ENCODE data around the gene SPATC1L.

- PRO-cap: no peak
Observed at GRCh38 chr21:45413245-45413897, 8.4 kb downstream of the COL18A1 start.

GRCh38 chr21:45465071-45465612, 60.2 kb downstream of the COL18A1 start:
- PRO-cap: no peak

DNA sequence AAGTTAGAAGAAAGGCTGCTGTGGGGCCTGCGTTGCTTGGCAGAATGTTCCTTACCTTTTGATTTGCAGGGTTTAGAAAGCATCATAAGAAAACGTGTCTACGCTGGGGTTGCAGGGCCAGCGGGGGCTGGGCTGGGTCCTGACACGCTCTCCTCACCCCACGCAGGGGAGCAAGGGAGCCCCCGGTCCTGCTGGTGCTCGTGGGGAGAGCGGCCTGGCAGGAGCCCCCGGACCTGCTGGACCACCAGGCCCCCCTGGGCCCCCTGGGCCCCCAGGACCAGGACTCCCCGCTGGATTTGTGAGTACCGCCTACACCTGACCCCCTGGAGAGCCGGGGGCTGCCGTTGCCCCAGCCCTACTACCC, 55.6 kb downstream of the SLC19A1 start:
- PRO-cap: no peak

GRCh38 chr21:45490154-45490505, 52.1 kb downstream of the SLC19A1 start:
- PRO-cap: no peak

DNA sequence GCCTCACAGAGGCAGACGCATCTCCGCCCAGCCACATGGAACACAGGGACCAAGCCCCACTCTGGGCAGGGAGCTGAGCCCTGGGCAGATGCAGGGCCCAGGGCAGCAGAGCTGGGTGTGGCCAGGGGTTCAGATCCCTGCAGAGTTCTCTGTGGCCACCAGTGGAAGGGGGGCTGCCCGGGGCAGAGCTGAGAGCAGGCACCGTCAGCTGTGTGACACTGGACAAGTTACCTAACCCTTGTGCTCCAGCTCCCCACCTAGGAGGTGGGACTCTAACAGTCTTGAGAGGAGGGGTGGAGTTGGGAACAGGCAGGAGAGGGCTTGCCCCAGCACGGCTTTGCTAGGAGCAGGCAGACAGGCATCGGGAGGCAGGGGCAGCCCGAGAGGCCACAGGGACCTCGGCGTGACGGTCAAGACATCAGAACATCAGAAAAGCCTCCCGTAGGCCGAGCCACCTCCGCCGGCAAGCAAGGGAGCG, 50.4 kb downstream of the SLC19A1 start:
- PRO-cap: no peak

- PRO-cap: no peak
Observed at GRCh38 chr21:45554824-45555246, 12.6 kb upstream of the SLC19A1 start.

- PRO-cap: no peak
Observed at GRCh38 chr21:45555247-45556037, 13.2 kb upstream of the SLC19A1 start.

DNA sequence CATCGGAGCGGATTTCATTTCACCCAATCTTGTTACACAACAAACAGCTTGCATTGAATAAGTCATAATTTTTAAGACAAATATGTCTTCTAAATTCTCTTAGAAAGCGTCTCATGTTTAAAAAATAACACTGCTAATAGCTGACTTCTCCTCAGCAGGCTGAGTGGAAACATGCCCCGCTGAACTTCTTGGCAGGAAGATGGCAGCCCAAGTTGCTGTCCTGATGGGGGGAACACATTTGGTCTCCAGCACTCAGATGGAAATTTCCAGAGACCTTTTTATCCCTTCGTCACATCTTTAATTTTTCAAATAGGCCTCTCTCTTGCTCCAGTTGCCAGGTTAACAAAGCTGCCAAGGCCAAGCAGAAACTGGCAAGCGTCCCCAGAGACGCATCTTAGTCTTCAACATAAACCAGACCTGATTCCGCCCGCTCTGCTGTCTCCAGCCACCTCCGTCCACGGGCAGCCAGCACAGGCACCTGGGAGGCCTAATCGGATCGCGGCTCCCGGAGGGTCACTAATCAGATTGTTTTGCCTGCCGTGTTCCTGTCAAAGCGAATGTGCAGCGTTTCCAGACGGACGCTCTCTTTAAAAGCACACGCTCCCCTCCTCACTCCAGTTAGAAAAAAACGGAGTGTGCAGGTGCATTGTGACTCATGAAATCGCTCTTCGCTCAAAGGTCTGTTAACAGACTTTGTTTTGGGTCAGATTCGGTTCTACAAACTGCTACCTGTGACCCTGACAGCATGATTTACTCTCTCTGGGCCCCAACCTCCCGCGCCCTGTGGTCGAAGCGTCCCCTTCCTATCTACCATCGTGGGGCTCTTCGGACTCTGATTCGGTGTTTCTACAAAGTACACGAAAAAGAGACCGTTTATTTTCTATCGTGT, 29.0 kb upstream of the SLC19A1 start:
- PRO-cap: no peak

- PRO-cap: no peak
Observed at GRCh38 chr21:45607044-45607556, 36.4 kb upstream of the PCBP3 start.

DNA sequence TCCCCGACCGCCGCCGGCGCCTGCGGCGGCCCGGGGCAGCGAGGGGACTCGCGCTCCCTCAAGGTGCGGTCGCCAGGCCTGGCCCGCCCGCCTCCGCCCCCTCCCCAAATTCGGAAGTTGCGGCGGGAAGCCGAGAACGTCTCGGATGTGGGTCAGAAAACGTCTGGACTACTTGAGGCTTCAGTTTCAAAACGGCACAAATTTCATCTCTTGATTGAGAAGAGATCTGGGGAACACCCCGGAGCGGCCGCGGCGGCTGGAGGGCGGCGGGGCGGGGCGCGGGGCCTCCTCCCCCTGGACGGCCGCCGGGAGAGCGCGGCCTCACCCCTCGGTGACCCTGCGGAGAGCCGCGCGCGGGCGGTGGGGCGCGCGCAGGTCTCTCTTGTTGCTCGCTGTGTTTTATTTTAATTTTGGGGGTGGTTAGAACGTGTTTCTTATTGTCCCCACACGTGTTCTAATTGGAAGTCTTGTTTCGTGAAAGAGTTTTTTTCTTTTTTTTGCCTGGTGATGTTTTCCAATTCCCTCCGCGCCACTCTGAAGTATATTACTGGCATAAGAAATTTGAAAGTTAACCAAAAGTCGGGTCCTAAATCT, 595 bp downstream of the PCBP3 start:
- PRO-cap: no peak

GRCh38 chr21:45957929-45958571, 23.5 kb upstream of the COL6A1 start:
- PRO-cap: no peak

DNA sequence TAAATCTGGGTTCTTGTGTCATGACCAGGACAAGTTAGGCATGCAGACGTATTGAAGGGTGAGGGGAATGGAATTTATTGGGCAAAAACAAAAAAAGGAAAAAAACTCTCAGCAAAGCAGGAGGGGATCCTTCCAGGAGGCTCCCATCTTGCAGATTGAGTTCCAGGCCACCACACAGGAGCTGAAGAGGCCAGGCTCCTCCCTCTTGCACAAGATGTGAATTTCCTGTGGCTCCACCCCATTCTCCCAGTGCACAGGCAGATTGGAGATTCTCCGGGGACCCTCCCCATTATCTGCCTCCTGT, 19.1 kb upstream of the COL6A1 start:
- PRO-cap: no peak

DNA sequence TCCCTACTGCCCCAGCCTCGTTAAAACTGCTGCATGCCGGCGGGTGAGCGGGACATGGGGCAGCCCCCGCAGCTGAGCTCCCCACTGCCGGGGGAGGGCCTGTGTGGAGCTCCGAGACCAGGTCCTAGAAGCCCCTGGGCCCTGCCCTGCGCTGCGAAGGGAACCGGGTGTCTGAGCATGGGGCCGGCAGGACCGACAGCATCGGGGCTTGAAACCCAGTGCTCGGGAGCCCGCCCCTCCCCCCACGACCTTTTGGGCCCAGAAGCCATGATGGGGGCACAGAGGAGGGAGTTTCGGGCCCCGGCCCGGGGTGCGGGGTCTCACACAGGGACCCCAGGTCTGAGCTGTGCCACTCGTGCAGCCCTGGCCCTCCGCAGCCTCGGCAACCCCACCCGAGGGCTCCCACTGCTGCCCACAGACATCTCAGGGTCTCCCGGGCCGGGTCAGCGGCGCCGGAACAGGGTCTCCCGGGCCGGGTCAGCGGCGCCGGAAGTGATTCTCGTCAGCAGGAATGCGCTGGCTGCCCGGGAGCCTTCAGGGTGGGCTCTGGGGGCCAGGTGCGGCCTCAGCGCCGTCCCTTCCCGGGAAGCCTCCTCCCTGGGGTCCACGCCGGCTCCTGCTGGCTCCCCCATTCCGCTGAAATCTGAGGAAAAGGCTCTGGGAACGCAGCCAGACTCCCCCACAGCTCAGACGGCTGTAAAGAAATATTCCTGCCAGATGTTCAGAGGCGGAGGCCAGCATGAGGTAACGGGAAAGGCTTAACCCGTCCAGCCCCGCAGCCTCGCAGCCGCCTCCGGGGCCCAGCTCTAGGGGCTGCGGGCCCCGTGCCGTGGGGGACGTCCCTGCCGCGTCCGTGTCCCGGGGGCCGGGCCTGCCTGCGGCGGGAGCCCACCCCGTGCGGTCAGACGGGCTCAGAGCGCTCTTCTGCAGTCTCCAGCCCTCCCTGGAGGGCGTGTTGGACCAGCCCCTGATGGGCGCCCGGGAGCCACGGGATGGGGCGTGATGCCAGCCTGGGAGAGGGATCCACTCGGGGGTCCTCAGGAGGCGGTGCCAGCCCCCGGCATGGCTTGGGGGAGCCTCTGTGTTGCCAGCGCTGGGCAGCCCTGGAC, 8.8 kb upstream of the COL6A1 start:
- PRO-cap: no peak

DNA sequence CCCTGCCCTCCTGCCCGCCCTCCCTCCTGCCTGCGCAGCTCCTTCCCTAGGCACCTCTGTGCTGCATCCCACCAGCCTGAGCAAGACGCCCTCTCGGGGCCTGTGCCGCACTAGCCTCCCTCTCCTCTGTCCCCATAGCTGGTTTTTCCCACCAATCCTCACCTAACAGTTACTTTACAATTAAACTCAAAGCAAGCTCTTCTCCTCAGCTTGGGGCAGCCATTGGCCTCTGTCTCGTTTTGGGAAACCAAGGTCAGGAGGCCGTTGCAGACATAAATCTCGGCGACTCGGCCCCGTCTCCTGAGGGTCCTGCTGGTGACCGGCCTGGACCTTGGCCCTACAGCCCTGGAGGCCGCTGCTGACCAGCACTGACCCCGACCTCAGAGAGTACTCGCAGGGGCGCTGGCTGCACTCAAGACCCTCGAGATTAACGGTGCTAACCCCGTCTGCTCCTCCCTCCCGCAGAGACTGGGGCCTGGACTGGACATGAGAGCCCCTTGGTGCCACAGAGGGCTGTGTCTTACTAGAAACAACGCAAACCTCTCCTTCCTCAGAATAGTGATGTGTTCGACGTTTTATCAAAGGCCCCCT, 22.9 kb downstream of the COL6A1 start:
- PRO-cap: no peak

GRCh38 chr21:46080232-46080951, 17.5 kb upstream of the COL6A2 start:
- PRO-cap: no peak

- PRO-cap: no peak
Observed at GRCh38 chr21:46125596-46126164, 27.8 kb downstream of the COL6A2 start.

DNA sequence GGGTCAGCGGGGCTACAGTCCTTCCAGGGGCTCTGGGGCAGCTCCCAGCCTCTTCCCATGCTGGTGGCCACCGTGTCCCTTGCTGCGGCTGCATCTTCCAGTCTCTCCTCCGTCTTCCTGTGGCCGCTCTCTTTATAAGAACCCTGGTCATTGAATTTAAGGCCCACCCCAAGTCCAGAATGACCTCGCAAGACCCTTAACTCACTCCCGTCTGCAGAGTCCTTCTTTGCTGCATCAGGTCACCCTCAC, 25.9 kb downstream of the FTCD start:
- PRO-cap: no peak

DNA sequence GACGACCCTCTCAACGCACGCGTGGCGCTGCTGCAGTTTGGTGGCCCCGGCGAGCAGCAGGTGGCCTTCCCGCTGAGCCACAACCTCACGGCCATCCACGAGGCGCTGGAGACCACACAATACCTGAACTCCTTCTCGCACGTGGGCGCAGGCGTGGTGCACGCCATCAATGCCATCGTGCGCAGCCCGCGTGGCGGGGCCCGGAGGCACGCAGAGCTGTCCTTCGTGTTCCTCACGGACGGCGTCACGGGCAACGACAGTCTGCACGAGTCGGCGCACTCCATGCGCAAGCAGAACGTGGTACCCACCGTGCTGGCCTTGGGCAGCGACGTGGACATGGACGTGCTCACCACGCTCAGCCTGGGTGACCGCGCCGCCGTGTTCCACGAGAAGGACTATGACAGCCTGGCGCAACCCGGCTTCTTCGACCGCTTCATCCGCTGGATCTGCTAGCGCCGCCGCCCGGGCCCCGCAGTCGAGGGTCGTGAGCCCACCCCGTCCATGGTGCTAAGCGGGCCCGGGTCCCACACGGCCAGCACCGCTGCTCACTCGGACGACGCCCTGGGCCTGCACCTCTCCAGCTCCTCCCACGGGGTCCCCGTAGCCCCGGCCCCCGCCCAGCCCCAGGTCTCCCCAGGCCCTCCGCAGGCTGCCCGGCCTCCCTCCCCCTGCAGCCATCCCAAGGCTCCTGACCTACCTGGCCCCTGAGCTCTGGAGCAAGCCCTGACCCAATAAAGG, 23.1 kb downstream of the FTCD start:
- PRO-cap: no peak

DNA sequence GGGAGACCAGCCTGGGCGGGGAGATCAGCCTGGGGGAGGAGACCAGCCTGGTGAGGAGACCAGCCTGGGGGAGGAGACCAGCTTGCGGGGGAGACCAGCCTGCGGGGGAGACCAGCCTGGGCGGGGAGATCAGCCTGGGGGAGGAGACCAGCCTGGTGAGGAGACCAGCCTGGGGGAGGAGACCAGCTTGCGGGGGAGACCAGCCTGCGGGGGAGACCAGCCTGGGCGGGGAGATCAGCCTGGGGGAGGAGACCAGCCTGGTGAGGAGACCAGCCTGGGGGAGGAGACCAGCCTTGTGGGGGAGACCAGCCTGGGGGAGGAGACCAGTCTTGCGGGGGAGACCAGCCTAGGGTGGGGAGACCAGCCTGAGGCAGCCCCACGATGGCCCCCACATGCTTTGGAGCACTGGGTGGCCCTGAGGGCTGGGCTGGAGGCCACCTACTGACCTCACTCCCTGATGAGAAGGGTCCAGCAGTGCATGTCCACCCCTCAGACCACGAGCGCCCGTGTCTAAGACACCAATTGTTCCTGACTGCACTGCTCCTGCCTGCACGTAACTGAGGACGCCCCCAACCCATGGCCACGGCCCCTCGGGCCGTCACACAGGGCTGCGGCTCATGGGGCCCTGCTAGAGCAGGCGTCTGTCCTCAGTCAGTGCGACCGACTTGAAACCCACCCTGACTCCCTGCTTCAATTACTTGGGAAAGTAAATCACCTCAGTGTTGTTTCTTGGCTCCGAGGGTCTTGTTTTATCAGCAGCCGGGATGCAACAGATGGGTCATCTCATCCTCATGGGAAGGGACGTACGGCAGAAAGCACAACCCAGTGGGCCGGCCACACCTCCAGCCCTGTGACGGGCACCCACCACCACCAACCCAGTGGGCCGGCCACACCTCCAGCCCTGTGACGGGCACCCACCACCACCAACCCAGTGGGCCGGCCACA, at the start of gene SPATC1L:
Gene SPATC1L, minus strand, starts transcription at position 819 of the 945 bp plus-strand sequence.
- PRO-cap: no peak

GRCh38 chr21:46223046-46223586, 5.5 kb downstream of the LSS start:
- PRO-cap: no peak